Cardiac septum (tissue), 1 donor: Measurements from ENCODE around the genes SETD1A, STX1B and ZNF267.

DNA sequence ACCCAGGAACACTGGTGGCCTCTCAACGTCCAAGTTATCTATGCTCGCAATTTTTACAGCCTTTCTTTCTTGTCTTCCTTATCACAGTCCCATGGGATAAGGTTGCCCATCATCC, 690 bp upstream of the ZNF629 start:
- PRO-cap: no peak

DNA sequence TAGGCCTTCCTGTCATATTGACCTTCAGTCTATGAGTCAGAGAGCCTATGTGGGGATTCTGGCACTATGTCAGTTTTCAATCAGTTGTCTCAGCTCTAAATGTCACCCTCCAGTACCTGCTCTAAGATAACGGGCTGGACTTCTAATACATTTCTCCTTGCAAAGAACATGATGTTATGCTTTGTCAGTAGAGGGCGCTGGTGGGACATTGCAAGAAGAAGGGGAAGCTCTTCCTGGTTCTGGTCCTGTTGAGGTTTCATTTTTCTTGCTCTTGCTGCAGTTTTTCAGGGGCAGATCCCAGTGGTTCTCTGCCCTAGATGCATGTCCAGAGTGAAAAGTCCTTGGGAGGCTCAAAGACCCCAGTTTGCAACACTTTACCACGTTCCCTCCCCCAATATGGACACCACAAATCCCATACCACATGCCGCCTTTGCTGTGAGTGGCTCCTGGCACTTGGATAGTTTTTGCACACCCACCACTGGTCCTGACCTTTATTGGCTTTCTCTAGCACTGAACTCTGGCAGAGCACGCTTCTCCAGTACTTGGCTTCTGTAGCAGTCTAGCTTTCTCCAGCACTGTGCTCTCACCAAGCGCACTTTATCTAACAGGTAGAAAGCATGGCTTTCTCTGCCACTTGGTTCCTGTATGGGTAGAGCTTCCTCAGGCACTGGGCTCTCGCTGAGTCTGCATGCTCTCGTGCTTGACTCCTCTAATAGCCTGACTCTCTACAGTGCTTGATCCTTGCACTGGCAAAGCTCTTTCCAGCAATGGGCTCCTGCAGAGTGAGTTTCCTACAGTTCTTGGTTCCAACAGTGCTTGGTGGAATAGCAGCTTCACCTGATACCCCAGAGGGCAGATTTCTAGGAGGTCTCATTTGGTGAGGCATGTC, 48.9 kb downstream of the BCL7C start:
- PRO-cap: no peak

GRCh38 chr16:30895761-30896367, 550 bp upstream of the CTF1 start:
- PRO-cap: bidirectional peak, plus-strand start at chr16:30896615, minus-strand start at chr16:30896315

- PRO-cap: no peak
These were observed 4.5 kb downstream of the FBXL19 start for GRCh38 chr16:30927558-30928583.

DNA sequence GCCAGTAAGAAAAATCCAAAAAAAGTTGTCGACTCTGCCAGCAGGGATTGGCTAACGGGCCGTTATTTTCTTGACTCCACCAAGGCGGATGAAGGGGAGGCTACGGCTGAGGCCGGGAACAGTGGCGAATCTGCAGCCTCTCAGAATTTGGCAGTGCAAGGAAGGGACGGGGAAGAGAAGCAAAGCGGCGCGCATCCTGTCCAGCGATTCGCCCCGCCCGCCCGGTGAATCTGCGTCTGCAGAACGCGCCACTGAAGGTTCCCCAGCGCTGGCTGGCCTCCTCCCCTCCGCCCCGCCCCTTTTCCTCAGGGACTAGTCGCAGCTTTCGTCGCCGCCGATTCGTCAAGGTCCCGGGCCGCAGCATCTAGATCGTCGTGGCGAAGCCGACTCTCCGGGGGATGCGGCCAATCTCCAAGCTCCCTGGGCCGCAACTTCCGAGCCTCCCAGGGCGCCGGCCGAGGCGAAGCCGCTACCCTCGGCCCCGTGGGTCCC, at the start of gene SETD1A:
TSS of gene SETD1A (plus strand) at position 342 of the 492 bp plus-strand sequence.
- PRO-cap: bidirectional peak, plus-strand start outside the sequence, minus-strand start at position 226 of the sequence

DNA sequence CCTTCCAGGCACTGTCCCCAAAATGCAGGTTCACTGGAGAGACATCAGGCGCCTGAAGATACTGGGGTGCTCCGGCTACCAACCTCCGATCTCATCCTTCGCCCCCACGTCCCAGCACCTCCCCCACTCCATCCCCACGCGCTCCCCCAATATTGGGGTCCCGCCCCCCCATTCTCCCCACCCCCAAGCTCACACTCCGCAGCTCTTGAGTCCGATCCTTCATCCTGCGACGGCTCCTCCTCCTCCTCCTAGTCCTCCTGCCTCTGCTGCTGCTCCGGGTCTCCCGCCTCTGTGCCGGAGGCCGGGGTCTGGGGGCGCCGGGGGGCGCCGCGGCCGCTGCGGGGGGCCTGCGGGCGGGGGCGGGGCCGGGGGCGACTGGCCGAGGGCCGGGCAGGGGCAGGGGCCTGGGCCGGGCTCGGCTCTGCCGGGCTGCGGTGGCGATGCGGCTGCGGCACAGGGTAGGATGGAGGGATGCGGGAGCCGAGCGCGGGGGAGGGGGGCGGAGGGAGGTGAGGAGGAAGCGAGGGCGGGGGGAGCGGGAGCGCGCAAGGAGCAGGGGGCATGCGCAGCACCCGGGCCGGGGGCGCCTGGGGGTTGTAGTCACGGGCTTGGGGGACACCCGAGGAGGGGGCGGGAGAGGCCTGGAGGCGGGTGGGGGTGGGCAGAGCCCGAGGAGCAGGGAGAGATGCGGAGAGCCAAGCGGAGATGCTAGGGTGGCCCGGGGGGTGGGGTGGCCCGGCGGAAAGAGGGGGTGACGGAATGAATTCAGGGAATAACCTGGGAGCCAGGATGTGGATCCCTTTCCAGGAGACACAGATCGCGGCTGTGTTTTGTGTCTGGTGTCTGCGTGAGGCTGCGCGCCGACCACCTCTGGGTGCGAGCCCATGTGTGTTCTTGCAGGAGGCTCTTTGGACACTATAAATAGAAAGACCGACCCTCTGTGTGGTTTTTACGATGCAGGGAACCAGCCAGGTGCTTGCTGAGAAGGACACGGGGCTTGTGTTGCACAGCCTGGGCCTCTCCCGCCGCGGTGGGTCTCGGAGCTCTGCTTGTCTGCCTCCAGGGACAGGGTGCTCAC, at the start of gene STX1B:
TSS of gene STX1B (minus strand) at position 465 of the 1,078 bp plus-strand sequence.
- PRO-cap: no peak

- PRO-cap: no peak
These were observed 6.8 kb downstream of the FUS start for GRCh38 chr16:31186693-31187264.

GRCh38 chr16:31215716-31216358, 1.1 kb downstream of the PYDC1 start:
- PRO-cap: no peak

DNA sequence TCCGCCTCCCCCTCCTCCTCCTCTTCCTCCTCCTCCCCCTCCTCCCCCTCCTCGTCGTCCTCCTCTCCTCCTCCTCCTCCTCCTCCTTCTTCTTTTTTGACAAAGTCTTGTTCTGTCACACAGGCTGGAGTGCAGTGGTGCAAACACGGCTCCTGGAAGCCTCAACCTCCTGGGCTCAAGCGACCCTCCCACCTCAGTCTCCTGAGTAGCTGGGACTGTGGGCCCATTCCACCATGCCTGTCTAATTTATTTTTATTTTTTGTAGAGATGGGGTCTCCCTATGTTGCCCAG, 40.0 kb downstream of the ITGAM start:
- PRO-cap: no peak

DNA sequence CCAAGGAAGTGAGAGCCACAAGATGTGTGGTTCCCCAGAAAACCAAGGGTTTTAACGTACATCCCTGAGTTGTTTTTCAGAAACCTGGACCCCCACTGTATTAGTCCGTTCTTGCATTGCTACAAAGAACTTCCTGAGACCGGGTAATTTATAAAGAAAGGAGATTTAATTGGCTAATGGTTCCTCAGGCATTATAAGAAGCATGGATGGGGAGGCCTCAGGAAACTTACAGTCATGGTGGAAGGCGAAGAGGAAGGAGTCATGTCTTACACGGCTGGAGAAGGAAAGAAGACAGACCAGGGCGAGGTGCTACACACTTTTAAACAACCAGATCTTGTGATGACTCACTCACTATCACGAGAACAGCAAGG, 7.8 kb upstream of the ITGAX start:
- PRO-cap: no peak

- PRO-cap: no peak
These were observed 17.4 kb downstream of the ITGAX start for GRCh38 chr16:31372295-31372773.

- PRO-cap: no peak
These were observed 12.5 kb upstream of the ITGAD start for GRCh38 chr16:31380465-31381154.

DNA sequence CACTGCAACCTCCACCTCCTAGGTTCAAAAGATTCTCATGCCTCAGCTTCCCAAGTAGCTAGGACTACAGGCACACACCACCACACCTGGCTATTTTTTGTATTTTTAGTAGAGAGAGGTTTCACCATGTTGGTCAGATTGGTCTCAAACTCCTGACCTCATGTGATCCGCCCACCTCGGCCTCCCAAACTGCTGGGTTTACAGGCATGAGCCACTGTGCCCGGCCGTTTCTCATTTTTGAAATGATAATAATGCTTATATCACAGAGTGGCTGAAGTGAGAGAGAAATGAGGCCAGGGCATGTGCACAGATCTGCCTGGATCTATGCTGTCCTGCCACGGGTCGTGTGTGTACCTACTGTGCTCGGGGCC, 3.0 kb downstream of the COX6A2 start:
- PRO-cap: no peak

- PRO-cap: no peak
These were observed 4.9 kb downstream of the SLC5A2 start for GRCh38 chr16:31487432-31488567.

- PRO-cap: no peak
These were observed 6.9 kb downstream of the SLC5A2 start for GRCh38 chr16:31489789-31490328.

GRCh38 chr16:31528791-31529886, 1.4 kb downstream of the AHSP start:
- PRO-cap: no peak

GRCh38 chr16:31873688-31874627, at the start of gene ZNF267:
ZNF267 (plus strand) TSS chr16:31873807.
- PRO-cap: bidirectional peak, plus-strand start at chr16:31873780, minus-strand start at chr16:31873638

DNA sequence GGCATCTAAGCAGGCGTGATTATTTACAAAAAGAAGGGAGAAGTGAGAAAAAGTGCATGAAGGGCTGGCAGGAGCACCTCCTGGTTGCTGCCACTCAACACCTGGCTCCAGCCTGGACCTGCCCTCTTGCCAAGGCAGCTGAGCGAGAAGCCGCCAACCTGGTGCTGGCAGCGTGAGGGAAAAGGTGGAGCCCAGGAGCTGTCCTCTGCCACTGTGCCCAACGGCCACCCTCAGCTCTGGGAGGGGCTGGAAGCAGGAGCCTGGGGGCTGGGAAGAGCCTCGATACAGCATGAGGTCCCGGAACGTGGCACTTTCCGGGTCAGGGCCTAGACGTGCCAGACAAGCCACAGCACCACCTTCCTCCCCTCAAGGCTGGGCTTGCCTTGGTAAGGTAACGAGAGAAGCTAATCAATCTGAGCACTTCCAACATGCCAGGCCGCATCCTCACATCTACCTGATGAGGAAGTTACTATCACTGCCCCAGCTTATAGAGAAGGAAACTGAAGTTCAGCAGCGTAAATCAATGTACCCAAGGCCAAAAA, 532.2 kb downstream of the TP53TG3F start:
- PRO-cap: no peak

DNA sequence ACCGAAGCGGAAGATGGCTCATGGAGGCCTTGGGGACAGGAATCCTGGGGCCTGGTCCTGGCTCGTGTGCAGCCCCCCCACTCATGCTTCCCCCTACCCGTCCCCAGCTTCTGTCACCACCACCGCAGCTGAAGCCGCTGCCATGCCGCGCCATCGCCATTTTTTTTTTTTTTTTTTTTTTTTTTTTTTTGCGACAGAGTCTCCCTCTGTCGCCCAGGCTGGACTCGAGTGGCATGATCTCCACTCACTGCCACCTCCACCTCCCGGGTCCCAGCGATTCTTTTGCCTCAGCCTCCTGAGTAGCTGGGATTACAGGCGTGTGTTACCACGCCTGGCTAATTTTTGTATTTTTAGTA, 1683.6 kb downstream of the TP53TG3F start:
- PRO-cap: no peak

DNA sequence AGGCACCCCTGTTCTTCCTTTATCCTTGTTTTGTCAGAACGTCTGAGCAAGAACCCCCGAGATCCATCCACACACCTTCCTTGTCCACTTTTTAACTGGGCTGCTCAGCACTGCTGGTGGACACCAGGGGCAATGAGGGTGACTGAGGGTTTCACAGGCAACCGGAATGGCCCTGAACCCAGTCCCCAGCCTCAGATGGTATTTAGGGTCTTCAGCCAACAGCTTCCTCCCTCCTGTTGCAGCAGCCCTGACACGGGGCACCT, 1692.1 kb downstream of the TP53TG3F start:
- PRO-cap: no peak